Endothelial cell (in vitro differentiated cells): ENCODE data around the gene RPL5.

DNA sequence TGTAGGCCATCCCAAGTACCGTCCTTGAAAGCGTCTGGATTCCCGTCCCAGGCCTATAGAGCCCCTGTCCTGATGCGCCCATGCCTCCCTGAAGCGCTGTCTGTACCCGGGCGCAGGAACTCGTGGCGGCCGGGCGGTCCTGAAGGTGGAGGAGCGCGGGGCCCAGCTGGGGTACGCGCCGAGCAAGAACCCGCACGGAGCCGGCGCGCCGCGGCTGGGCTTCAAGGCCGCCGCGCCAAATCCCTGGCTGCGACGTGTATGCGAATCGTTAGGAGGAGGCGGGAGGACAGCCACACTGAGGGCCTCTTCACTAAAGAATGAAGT, 10.7 kb downstream of the BARHL2 start:
- PRO-cap: no peak

DNA sequence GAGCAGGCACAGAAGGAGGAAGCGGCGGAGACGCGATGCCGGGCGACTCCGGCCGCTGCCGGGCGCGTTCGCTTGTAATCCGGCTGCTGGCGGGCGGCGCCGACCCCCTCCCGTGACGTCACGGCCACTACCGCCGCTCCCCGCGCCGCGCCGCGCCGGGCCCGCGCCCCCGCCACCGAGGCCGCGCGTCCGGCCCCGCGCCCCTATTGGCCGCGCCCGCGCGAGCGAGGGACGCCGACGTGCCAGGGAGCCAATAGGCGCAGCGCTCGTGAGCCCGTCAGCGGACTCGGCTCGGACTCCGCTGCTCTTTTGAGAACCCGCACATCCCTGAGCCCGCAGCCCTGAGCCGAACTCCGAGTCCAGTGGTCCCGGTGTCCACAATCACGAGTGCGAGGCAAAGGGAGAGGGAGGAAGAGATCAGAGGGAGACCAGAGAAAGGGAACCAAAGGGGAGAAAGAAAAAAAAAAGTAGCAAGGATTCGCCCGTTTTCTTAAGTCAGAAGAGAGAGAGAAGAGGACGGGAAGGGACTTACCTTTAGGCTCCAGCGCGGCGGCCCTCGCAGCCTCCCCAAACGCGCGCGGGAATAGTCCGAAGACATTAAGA, 864 bp upstream of the BARHL2 start:
- PRO-cap: no peak

- PRO-cap: bidirectional peak, plus-strand start at chr1:90719582, minus-strand start at chr1:90719399
Observed at GRCh38 chr1:90719298-90720331, 2.5 kb upstream of the BARHL2 start.

- PRO-cap: no peak
Observed at GRCh38 chr1:90889046-90889273, 132.9 kb downstream of the ZNF644 start.

GRCh38 chr1:90926810-90927278, 95.0 kb downstream of the ZNF644 start:
- PRO-cap: no peak

DNA sequence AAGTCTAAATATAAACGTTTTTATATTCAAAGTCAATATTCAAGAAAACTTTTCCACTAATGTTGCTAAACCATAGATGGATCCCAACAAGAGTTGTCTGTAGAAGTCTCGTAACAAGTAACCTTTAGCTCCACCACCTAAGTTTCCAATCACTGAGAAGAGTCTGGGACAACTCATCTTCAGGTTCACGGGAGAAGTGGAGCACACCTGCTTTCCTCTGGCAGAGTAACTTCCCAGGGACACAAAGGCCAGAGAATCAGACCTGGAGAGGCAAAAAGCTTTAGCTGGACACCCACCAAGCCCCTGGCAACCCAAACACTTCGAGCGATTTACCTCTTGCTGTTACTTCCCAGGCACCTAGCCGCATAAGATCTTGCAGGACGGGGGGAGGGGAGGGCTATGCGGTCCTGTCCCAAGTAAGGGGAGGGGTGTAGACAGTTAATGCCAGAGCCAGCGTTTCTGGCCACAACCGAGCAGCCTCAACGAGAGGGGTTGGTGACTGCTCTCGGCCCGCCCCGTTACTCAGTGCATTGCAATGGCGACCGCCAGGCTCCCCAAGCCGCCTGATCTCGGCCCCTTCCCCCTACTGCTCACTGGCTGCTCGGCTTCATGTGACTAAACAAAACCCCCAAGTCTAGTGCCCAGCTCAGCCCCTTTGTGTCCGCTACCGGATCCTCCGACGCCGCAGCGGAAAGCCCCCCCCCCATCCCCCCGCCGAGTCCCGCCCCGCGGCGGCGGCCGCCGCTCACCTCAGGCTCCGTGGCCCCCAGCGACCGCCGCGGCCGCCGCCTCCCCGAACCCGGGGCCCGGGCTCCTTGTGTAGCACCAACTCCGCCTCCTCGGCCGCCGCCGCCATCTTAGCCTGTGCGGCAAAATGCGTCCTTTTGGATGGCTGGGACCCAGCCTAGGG, 640 bp downstream of the ZNF644 start:
- PRO-cap: bidirectional peak, plus-strand start at position 168 of the sequence, minus-strand start outside the sequence; bidirectional peak, plus-strand start at position 637 of the sequence, minus-strand start at position 527 of the sequence

- PRO-cap: no peak
Observed at GRCh38 chr1:91685824-91686508, 185.3 kb downstream of the CDC7 start.

DNA sequence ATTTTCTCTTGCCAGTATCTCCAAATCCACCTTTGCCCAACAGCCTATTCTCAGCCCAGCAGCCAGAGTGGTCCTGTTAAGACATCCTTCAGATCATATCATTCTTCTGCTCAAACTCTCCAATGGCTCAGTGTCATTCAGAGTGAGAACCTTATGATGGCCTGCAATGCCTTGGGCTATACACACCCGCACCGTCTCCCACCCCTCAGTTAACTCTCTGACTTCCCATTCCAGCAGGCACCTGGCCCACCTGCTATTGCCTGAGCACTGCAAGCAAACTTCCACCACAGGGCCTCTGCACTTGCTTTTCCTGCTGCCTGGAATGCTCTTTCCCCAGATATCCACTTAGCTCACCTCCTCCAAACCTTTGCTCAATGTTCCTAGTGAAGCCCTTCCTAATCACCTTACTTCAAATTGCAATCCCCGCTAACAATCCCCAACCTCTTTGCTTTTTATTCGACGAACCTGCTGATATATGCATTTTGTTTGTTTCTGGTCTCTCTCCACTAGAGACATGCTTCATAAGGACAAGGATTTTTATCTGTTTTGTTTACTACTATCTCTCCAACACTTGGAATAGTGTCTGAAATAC, 36.7 kb downstream of the TGFBR3 start:
- PRO-cap: no peak

DNA sequence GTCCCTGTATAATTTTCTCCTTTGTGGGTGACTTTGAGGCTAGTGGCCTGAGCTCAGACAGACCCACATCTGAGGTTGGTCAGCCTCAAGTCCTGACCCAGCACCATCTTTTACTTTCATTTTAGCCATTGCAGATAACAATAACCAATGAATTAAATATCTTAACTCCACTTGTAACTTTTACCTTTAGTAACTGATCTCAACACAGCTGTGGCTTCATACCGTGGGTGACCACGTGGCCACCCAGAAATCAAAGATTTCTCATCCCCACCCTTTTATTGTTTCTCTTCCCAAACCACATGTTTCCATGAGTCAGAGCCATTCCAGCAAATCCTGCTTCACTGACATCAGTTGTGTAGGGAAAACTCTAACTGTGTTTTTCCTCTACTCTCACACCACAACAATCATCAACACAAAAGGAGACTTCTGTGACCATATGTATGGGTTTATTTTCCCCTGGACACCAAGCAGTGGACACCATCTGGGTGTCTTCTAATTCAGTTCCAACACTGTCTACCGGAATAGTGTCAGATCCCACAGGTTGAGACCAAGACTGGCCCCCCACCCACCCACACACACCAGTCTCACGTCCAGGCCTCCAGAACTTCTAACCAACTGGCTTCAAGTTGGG, 25.0 kb upstream of the BRDT start:
- PRO-cap: no peak

- PRO-cap: no peak
Observed at GRCh38 chr1:92363782-92364416, 65.0 kb downstream of the RPAP2 start.

DNA sequence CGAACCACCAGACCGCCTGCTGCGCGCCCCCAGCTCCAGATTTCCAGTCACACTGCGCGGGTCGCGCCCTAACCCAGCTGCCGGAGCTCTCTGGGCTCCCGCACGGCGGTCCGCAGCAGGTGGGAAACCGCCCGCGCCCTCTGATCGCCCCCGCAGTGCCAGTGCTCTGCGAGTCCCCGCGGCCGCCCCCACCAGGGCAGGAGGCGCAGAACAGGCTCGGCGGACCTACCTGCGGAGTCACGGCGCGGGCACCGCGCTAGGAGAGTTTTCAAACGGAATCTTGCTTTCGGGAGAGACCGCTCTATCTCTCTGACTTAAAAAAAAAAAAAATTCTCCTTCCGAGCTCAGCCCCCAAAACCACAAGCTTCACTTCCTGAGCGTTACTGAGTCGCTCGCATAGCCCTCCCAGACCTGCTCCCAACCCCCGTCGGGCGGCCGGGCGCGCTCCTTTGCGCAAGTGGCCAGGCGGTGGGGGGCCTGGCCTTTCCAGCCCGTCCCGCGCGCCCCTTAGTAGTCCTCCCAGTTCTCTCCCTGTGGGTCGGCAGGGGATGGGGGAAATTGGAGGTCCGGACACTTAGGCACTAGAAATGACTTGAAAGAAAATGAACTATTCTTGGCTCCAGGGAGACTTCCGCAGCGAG, 820 bp downstream of the GFI1 start:
- PRO-cap: no peak

GRCh38 chr1:92536940-92537476, 50.3 kb upstream of the GFI1 start:
- PRO-cap: no peak

- PRO-cap: no peak
Observed at GRCh38 chr1:92542089-92542691, 55.5 kb upstream of the GFI1 start.

DNA sequence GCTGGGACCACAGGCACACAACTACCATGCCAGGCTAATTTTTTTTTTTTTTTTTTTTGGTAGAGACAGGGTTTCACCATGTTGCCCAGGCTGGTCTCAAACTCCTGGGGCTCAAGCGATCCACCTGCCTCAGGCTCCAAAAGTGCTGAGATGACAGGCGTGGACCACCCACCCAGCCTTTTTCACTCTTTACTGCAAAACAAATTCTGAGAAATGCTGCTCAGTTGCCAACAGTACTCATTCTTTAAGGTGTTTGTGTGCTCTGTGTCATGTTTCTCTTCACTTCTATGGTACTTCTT, 39.9 kb downstream of the EVI5 start:
- PRO-cap: no peak

DNA sequence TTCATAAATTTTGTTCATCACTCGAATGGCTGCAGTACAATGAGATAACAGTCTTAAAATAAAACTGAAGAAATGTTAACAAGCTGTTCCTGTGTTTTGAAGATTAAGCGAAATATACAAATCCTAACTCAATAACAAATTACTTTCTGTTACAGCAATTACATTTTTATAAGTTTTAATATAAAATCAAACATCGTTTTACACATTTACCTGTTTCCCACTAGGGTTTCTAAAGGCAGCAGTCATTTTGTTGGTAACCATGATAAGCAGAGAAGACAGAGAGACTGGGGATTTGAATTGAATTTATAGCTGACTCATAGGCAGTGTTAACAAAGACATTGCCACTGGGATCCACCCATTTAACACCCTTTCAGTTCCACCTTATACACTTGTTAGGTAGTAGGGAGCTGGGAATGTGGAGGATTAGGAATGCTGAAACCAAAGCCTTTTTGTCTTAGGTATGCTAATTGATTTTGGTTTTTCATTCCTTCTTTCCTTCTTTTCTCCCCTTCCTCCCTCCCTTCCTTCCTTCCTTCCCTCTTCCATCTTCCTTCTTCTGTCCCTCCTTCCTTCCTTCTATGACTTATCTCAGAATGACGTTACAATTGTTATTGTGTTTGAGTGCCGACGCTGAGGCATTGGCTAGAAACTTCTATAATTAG, 7.4 kb upstream of the EVI5 start:
- PRO-cap: no peak

GRCh38 chr1:92831637-92832574, at the start of gene RPL5:
Gene RPL5, plus strand, starts transcription at chr1:92832040.
- PRO-cap: bidirectional peak, plus-strand start at chr1:92832040, minus-strand start at chr1:92831876; bidirectional peak, plus-strand start at chr1:92832448, minus-strand start at chr1:92832281

DNA sequence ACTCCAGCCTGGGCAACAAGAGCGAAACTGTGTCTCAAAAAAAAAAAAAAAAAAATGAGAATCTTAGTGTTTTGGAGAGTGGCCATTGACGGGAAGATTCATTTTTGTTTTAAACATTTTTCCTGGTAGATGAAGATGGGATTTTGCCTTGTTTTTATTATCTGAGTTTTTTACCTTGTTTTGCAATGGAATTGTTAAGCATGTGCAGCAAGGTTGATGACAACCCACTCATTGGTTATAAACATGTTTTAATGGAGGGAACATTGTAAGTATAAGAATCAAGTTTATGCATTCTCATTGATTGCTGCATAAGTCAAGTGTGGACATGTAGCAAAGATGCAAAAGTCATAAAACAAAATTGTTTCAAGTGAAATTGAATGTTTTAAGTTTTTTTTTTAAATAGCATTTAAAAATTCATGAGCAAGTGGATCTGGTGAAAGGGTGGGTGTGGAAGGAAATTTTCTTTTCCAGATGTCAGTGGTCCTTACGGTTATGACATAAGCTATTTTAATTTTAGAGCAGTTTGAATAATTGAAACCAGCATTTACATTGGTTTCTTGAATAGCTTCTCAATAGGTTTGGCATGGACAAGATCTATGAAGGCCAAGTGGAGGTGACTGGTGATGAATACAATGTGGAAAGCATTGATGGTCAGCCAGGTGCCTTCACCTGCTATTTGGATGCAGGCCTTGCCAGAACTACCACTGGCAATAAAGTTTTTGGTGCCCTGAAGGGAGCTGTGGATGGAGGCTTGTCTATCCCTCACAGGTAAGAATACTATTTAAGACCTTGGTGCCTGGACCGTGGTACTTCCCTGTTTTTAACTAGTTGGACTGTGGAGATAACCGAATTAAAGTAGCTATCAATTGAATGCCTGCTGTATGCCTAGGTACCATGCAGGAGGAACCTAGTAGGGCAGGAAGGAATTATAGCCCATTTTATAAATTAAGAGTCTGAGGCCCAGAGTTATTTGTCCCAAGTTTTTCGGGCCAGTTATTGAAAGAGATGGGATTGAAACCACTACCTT, 4.1 kb downstream of the RPL5 start:
- PRO-cap: no peak

DNA sequence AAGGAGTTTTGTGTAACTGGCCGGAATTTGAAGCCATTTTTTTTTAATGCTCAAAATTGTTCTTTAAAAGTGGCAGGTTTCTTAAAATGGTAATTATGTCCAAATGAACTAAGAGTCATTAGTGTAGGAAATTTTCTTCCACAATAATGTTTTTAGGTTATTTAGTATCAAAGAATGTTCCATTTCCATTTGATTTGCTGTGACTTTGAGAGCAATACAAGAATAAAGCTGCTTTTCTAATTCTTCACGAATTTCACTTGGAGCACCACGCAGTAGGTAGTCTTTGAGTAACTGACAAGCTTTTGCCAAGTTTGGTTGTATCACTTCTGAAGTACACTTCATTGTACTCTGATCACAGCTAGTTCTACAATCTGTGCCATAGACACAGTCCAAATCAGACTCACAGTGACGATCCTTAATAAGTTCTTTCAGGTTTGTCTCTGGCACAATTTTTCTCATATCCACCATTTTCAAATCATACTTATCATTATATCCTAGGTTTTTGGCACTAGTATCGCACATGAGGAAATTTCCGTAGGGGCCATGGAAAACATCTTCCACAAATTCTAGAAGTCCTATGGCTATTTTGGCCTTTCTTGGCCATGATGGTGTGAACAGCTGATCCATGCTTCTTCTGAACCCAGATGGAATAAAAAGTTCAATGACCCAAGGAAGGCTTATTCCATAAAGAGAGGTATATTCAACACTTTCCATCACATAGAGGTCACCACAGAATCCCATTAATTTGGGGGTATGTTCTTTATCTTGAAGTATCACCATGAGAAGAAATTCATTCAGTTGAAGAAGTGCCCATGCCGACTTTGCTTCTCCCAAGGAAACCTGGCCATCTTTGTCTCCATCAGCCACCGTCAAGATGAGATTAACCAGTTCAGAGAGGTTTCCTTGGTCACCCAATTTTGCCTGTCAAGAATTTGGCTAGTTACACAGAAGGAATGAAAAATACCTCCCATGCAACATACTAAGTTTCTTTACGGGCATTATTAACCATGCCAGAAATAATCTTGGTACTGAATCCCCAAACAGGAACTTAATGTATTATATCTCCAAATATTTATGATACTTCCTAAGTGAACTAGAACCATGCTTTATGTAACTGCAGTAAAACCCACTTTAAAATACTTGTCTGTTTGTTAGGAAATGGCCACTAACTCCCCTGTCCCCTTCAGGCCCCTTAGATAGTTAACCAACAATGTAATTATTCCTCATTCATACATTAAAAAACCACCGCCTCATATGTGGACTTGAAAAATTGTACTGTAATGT, 11.9 kb downstream of the RPL5 start:
- PRO-cap: no peak

- PRO-cap: bidirectional peak, plus-strand start at chr1:92962607, minus-strand start at chr1:92962404
Observed at GRCh38 chr1:92961918-92963003, 999 bp upstream of the DIPK1A start.

- PRO-cap: bidirectional peak, plus-strand start at chr1:93080660, minus-strand start at chr1:93080387
Observed at GRCh38 chr1:93080231-93080462, 1.1 kb downstream of the MTF2 start.